Camera-type eye (tissue), 1 donor: Measurements from ENCODE around the genes PGK2 and TFAP2B.

DNA sequence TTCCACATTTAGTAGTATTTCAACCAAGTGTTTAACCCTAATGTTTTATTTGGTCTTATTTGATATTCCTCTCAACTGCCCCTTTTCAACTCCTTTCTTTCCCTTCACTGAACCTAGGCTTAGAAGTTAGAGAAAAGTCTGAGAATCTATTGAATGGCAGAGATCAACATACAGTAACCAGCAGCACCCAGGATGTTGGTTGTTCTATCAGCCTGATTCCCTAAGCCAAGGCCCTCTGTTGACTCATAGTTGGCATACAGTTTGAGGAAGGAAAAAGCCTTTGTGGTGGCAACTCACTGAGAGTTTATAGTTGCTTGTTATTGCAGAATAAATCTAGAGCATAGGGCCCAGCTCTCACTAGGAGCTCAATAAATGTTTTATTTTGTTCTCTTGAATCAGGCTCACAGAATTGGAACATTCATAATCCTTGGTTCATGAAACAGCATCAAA is 119.0 kb upstream of the ADGRF1 start:
- RAMPAGE, long total RNA = no peak

DNA sequence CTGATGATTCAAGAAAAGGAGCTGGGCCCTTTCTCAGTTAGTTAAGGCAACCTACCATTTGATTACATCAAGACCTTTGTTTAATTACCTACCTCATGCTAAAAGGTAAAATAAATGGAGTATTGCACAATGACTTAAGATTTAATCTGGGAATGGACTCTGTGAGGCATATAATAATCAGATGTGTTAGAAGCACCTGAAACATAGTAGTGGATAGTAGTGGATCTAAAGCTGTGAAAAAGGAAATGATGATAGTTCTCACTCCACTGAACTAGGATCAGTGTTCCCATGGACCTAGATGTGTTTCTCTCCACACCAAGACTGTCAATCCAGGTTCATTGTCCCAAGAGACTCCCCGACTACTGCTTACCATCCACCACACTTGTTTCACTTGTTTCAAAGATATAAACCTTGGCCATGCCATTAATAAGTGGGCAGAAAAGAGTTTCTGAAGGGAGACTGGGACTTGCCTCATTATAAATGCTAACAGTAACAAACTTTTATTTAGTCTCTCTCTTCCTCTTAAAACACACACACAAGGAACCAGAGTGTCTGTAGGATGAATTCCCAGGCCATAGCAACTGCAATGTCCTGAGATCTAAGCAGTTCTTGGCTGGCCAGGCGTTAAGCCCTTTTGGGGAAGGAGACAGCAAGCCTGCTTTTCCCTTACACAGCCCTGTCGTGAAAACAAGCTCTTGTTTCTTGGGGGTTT is 1.9 kb downstream of the TNFRSF21 start:
- RAMPAGE, long total RNA = no peak

DNA sequence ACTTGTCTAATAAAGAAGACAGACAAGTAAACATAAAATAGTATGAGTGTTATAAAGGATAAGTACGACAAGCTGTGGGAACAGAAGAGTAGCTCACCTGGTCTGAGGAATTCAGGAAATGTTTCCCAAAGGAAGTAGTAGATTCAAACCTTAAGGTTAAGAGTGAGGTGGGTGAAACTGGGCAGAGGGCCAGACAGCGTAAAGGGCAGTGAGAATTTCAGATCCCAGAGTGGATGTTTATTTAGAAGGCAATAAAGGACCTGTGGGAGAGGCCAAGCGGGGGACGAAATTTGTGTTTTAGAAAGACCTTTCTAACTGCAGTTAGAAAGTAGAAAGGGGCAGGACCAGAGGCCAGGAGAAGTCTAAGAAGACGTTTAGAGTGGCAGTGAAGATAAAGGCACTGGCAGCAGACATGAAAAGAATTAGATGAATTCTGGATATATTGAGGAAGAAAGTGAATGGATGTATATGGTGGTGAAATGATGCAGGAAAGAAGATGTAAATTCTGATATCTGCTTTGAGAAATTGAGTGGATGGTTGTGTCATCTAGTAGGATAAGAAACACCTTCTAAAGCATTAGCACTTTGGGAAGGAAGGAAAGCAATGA is 72.1 kb upstream of the CD2AP start:
- RAMPAGE, long total RNA = no peak

GRCh38 chr6:47669879-47670534 is 28.4 kb upstream of the ADGRF4 start:
- RAMPAGE, long total RNA = no peak

DNA sequence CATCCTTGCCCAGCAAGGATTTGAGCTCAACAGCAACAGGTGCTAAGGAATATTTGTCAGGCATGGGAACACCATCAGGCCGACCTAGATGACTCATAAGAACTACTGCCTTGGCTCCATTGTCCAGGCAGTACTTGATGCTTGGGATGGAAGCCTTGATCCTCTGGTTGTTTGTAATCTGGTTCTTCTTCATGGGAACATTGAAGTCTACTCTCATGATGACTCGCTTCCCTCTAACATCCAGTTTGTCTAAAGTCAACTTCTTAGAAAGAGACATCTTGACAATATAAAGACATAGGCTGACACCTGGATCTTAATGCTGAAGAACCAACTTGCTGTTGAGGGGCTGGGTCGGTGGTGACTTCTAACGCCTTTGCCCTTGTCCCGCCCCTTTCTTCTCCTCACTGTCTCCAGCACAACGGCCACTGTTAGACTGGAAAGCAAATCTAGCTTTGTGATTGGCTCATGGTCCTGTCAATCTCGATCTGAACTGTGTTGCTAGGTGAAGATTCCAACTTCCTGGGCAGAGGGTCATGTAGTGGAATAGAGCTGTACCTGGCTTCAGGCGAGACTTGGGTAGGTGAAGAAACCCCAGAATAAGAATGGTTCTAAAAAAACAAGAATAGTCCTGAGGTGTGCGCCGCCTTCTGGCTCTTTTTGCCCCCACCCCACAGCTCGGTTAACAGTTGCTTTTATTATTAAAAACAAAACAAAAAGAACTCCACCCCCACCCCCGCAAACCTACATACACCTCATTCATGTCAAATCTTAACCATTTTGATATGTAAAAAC is at the start of gene PGK2:
Gene PGK2, minus strand, starts transcription at position 375 of the 792 bp plus-strand sequence.
- RAMPAGE, long total RNA = no peak

GRCh38 chr6:50818300-50819007 is at the start of gene TFAP2B:
TSS of gene TFAP2B (plus strand) at chr6:50818871.
- RAMPAGE, long total RNA = no peak

- RAMPAGE, long total RNA = no peak
These were observed 25.2 kb downstream of the TFAP2B start for GRCh38 chr6:50843824-50844398.

DNA sequence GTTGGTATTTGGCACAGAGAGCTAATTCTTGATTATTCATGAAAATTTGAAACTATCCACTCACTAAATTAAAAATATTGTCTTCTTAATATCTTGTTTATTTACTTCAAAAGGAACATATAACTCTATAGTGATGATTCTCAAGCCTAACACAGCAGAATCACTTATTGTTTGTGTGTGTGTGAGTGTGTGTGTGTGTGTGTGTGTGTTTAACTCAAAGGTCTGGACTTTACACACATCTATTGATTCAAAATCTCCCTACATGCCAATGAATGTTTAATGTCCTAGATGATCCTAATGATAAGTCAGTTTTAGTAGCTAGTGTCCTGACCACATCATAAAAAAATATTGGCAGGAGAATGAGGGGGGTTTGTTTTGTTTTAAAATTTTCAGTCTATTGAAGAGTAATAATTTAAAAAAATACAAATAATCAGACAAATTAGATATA is 349.8 kb downstream of the PKHD1 start:
- RAMPAGE, long total RNA = no peak

DNA sequence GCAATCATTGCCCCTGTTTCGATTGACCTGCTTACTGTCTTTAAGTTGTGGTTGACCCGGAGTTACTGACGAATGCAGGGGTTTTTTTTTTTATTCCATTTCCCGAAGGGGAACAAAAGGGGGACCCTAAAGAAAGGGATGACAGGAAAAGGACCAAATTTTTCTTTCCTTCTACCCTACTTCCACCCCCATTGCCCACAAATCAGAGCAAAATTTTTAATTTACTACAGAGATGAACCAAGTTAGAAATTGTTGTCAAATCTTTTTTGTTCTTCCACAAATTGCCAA is 174 bp upstream of the IL17F start:
- RAMPAGE, long total RNA = no peak

DNA sequence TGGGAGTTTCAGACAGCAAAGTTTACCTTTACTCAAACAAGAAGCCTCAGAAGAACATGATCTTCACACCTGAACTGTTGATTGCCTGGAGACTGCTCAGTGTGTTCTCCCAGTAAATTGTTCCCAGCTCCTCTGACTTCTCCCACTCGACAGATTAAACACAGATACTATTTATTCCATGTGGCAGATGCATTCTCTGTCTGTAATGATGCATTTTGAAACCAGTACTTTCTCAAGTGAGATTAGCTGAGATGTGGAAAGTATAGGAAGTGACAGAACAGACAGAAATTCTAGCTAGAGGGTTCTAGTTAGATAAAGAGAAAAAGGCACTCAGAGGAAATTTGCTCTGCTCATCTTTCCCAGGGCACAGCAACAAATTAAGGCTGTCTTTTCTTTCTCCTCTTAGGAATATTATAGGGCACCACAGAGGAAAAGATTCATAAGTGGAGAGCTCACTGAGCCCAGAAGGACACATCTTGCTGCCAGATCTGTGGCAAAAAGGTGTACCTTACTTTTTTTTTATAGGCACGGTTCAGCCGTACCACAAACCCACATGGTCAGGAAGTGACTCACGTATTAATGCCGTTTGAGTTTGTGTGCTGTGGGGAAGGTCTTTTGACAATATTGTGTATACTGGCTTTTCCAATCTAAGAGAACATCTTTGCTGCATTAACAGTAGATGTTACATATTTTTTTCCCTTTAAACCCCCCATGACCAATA is 28.2 kb downstream of the PAQR8 start:
- RAMPAGE, long total RNA = no peak

DNA sequence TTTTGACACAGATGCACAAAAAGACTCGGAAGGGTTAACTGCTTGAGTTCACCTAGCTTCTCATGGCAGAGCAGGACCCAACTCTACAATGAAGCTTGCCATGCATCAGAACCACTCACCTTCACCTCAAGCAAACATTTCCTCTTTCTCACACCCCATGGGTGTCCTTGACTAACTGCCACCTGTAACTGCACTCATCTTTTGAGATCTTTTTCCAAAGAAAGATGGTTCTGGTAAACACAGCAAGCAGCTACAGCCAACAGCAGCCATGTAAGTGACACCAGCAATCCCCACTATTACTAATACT is 76.5 kb downstream of the EFHC1 start:
- RAMPAGE, long total RNA = no peak

DNA sequence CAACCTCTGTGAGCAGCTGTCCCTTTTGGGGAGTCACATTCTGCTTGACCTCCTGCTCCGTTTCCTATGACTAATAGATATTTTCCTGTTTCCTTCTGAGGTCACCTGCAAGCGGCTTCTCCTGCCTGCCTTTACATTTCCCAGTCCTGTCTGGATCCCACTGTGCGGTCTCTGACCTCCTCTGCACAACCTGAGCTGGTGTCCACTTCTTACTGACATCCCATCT is 54.2 kb downstream of the TRAM2 start:
- RAMPAGE, long total RNA = no peak

DNA sequence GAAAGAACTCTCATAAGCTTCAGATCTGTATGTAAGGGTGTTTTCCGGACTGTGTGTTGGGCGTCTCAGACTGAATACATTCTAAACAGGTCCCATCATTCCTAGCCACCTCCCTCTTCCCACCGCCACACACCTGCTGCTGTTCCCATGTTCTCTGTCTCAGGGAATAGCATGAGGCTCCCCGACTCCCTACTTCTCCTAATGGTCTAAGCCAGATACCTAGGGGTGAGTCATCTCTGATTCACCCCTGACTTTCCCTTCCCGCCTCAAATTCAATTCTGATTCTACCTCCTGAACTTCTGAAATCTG is 1.5 kb downstream of the TMEM14A start:
- RAMPAGE, long total RNA = no peak

- RAMPAGE, long total RNA = no peak
These were observed 16.9 kb downstream of the GSTA2 start for GRCh38 chr6:52746148-52746943.

DNA sequence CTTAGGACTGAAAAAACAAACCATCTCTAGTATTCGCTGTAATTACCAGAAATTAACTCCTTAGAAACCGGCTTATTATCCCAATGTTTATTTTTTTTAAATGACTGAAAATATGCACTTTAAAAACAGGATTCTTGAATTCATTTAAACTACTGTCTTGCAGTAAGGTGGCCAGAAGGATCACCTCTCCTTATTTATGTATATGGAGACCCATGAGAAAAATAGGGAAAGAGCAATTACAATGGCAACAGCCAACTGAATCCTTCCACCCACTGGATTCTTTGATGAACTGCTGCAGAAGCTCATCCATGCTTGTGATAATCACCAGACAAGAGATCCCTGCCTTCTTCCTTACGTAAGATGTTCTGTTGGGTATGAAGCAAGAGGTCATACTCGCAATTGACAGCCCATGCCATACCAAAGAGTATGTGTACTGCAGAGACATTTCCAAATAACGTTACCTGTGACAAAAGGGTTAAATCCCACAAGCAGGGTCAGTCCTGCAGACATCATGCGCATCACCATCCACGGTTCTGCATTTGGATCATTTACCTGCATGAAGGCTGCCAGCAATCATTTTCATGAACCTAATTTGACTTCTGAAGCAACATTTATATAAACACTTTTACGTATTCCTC is 27.9 kb downstream of the ELOVL5 start:
- RAMPAGE, long total RNA = no peak

- RAMPAGE, long total RNA = no peak
These were observed 44.7 kb downstream of the GCLC start for GRCh38 chr6:53500020-53500713.

GRCh38 chr6:53654636-53655043 is 10.9 kb downstream of the KLHL31 start:
- RAMPAGE, long total RNA = no peak

- RAMPAGE, long total RNA = no peak
These were observed 59.8 kb upstream of the LRRC1 start for GRCh38 chr6:53735036-53735389.

- RAMPAGE, long total RNA = no peak
These were observed 17.0 kb downstream of the LRRC1 start for GRCh38 chr6:53811762-53812295.

DNA sequence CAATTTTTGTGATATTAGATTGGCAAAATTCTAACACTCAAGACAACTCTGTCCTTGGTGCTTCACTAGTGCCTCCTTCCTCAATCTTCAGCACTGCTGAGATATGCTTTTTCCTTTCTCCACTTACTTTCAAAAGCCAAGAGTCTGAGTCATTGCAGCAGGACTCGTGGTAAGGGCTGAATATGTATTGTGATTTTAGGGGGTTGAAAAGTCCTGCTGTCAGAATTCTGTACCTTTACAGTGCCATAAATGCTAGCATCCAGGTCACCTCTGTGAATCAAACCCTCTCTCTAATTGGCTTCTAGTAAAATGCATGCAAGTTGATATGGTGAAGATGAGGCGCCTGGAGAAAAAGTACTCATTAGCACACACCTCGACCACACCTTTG is 43.8 kb upstream of the FAM83B start:
- RAMPAGE, long total RNA = no peak